A172 (cell line): ENCODE measurements around a stretch of chr6.

DNA sequence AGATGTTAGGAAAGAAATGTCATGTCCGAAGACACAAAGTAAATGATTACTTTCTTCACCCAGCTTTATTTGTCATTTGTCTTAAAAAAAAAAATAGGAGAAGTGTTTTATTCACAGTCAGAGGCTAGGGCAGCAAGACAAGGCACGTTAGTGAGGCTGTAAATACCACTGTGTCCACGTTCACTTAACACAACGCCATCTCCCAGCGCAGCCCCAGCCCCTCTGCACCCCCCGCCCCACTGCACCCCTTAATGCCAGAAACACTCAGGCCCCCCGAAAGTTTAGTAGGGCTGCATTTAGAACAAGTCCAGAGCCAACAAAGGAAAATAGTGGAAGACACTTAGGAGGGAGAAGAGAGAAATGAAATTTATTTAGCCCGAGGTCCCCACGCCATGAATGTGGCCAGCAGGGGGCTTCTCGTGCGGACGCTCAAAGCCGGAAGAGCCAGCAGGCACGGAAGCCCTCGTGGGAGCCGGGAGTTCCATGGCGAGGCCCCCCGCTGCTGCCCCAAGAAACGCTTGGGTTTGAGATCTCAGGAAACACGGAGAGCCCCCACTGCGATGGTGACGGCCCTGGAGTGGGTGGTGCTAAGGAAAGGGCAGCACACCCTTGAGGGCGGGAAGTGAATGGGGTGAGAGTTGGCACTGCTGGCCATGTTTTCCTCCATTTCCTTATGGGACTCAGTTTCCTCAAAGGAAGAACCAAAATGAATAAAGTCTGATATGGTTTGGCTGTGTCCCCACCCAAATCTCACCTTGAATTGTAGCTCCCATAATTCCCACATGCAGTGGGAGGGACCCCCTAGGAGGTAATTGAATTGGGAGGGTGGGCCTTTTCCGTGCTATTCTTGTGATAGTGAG lies 50.2 kb downstream of the IYD start:
- RAMPAGE, long total RNA, result no peak

DNA sequence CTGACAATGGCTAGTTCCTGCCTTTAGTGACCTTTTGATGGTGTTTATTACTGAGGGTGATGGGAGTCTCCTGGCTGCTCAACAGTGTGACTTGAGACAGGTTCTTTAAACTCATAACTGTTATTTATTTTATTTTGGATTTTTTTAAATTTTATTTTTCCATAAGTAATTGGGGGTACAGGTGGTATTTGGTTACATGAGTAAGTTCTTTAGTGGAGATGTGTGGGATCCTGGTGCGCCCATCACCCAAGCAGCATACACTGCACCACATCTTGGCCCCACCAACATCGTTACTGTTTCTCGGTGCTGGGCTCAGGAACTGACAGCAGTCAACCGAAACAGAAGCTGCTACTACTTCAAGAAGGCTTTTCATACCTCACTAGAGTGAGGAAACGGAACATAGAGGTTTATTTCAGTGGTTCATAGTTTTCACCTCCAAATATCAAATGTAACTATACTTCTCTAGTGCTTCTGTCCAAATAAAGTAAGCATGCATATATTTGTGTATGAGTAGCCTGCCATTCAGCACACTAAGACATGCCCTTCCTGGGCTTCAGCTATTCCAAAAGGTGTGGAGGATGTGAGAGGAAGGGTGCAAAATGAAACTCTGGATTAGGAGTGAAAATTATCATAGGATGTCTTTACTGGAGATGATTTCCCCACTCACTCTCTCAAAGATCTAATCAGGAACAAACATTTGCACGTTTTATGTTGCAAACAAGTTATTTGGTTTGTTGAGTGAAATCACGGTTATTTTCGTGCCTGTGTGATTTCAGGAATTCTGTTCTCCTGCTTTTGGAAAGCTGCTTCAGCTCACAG lies 90.6 kb downstream of the PLEKHG1 start:
- RAMPAGE, long total RNA, result no peak

- RAMPAGE, long total RNA, result no peak
Observed at GRCh38 chr6:150710120-150710732, 110.5 kb downstream of the PLEKHG1 start.

DNA sequence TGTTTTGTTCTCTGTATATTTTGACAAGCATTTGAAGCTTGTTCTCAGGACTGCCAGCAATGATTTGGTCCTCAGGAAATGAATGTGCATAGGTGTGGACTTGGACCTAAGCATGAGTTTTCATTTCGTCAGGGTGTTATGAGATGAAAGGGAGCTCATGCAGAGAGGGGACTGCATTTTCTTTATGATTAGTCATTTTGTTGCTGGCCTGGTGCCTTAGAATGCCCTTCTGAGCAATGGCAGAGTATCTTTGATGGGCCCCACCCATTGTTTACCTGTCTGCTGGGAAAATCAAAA lies 51.6 kb upstream of the MTHFD1L start:
- RAMPAGE, long total RNA, result no peak

GRCh38 chr6:150814280-150814797 lies 51.2 kb upstream of the MTHFD1L start:
- RAMPAGE, long total RNA, result no peak

DNA sequence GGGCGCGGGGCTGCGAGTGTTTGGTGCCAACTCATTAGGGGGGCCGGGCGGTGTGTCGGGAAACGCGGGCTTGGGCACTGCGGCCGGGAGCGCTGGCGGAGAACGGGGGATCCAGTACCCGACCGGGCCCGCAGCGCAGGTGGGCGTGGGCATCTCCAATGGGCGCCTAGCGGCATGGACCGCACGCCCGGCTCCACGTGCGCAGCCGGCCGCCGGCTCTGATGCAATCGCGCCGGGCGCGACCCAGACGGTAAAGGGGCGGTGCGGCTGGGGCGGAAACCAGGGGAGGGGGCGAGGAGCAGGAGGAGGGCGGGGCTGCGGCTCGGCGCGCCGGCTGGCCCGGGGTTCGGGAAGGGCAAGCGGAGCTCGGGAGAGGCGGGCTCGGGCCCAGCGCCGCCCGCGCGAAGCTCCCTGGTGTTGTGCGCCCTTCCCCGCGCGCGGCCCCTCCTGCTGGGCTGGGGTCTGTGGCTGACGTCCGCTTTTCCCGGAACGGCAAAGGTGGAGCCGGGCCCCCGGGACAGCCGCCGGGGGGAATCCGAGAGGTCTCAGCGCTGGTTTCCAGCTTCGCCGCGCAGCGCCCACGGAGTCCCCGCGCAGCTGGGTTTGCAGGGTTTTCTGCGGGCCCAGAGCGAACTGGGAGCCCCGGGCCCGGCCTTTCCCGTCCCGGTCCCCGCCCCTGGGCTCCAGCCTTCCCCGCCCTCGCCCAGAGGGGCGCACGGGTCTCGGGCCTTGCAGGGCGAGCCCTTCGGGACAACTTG lies 815 bp downstream of the MTHFD1L start:
- RAMPAGE, long total RNA, result no peak

DNA sequence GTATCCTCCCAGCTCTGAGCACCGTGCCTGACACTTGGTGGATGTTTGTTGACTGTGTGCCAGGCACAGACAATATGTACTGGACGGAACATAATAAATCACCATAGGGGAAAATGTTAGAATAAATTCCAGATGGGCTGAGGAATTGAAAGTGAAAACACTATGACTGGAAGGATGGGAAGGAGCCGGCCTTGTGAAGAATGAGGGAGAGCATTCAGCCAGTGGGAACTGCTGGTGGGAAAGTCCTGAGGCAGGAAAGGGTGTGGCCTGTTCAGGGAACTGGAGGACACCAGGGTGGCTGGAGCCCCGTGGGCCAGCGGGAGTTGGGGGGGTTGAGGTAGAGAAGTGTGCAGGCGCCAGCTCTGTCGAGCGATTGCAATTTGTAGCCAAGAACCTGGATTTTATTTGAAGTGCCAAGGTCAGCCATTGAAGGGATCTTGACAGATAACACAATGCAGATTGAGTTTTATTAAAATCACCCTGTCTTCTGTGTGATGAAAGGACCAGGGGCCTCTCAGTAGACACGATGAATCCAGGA lies 75.5 kb downstream of the MTHFD1L start:
- RAMPAGE, long total RNA, result no peak

DNA sequence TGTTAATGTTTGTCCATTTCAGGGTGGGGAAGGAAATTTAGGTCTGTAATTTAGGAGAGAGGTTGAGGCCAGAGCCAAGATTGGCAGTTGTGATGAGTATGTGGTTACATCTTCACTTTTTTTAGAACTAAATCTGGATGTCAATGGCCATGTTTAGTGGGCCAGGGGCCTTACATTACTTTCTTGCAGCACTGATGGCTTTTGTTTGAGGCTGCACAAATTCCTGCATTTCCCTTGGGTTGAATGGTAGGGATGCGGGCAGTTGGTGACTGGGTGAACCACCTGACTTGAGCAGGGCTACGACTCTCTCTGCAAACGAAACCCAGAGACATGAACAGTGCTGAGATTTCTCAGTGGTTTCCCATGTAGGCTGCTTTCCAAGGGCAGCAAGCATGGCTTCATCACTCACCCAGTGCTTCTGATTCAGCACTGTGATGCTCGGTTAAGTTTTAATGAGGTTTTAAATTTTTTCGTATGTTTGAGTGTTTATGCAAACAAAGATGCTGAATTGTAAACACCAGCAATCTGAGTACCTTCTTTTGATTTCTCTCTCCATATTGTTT lies 127.1 kb downstream of the MTHFD1L start:
- RAMPAGE, long total RNA, result no peak

- RAMPAGE, long total RNA, result no peak
Observed at GRCh38 chr6:151036807-151037417, 171.4 kb downstream of the MTHFD1L start.

- RAMPAGE, long total RNA, result no peak
Observed at GRCh38 chr6:151240582-151241725, 1.2 kb downstream of the AKAP12 start.

- RAMPAGE, long total RNA, result no peak
Observed at GRCh38 chr6:151352039-151352462, 39.3 kb downstream of the ZBTB2 start.

DNA sequence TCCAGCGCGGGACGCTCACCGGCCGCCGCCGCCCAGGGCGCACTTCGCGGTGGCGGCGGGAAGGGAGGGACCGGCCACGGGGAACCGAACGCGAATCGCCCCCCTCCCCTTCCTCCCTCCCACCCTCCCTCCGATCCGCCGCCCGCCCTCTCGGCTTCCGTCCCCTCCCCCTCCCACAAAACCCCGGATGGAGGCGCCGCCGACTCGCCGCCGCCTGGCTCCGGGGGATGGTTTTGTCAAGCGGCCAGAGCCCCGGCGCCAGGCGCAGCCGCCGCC lies 518 bp downstream of the ZBTB2 start:
- RAMPAGE, long total RNA, result no peak

GRCh38 chr6:151408242-151409158 lies 17.1 kb upstream of the ZBTB2 start:
- RAMPAGE, long total RNA, result no peak

DNA sequence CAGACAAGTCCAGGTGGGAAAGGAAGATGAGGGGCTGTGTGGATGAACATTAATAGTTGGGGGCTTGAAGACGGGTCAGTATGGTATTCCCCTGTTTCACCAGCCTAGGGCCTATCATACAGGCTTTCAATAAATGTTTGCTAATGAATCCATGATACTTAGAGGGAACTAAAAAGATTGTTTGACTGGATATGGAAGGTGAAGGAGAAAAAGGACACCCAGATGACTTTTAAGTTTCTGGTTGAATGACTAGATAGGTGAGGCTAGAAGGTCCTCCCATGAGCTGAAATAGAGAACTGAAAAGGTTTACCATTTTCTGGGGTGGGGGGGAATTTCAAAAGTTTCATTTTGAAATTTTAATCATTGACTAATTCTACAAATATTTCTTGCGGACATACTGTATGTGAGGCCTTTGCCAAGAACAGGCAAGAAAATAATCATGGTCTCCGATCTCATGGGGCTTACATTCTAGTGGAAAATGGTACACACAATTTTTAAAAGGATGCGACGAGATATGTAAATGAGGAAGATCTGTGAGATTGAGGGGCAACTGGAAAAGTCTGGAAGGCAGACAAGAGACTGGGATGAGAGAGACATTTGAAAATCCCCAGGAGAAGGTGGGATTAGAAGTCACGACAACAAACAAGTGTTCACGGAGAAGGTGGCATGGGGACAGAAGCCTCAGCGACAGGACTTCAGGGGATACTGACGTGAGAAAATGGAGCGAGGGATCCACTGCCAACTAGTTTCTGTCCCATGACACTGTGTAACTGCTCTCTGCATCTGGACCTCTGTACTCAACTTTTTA lies 18.0 kb upstream of the ZBTB2 start:
- RAMPAGE, long total RNA, result no peak

GRCh38 chr6:151416728-151417653 lies 25.6 kb upstream of the ZBTB2 start:
- RAMPAGE, long total RNA, result no peak

DNA sequence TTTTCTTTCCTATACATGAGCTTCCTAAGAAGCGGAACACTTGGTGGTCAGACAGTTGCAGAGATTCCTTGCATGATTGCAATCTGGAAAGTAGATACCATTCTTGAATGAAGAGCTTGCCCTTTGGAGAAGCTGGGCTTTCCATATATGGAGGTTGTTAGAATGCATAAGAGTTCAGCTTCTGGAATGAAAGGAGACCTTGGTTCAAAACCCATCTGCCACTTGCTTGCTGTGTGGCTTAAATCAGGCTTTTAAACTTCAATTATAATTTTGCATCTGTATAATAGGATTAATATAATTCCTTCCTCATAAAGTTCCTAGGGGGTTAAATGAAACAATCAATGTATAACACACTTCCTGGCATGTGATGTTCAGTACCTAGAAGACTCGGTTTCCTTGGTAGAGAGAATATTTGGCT lies 65.5 kb downstream of the ESR1 start:
- RAMPAGE, long total RNA, result no peak

DNA sequence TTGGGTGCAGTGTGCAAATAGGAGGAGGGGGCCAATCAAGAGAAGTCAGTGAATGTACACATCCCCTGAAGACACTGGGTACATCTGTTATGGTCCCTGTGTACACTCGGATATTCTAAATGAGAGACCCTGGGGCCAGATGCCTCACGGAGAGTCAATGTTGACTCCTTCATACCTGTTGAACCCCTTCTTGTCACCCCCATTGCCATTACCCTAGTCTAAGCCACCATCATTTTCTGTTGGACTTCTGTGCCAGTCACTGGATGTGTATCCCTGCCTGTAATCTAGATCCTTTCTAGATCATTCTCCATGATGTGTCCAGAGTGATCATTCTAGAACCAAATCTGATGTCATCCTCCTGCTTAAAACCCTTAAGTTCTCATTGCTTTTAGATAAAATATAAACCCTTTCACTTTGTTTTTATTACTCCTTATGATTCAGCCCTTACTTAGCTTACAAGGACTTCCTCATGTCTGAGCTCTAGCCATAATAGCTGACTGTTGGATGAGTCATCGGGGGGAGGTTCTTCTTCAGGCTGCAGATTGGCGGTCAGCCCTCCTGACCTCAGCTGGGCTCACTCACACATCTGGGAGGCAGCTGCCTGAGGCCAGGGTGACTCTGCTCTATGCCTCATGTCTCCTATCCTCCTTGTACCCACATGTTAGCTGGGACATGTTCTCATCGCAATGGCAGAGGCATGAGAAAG lies 287.5 kb downstream of the ESR1 start:
- RAMPAGE, long total RNA, result no peak

GRCh38 chr6:152112347-152112925 lies 305.0 kb downstream of the ESR1 start:
- RAMPAGE, long total RNA, result no peak

- RAMPAGE, long total RNA, result no peak
Observed at GRCh38 chr6:152354577-152354980, 282.6 kb downstream of the SYNE1 start.

- RAMPAGE, long total RNA, result no peak
Observed at GRCh38 chr6:152378047-152378768, 259.0 kb downstream of the SYNE1 start.